LHCN-M2 (cell line): ENCODE measurements around the gene CLRN2.

DNA sequence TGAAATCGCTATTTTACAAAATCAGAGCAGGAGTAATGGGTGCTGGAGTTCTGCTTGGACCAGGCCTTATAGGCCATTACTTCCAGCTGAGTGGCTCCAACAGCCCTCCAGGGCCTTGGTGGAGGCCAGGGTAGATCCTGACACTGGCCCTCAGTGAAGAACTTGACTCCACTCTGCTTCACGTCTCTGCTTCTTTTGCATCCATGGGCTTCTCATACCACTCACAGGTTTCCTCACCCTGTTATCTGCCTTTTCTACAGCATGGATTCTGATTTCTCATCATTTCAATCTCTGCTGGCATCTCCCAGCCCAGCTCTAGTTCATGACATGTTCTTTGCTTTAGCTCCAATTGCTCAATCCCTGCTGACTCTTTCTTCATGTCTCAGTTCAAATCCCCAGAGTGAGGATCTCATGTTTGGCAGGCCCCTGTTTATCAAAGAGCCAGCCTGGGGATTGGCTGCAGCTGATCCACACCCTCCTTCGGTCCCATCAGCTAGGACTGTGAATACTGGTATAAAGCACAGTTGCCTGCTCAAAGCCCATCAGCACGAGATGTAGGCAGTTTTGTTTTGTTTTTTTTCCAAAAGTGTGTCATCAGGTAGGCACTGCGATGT is 14.5 kb upstream of the CC2D2A start:
- RAMPAGE, long total RNA = no peak

DNA sequence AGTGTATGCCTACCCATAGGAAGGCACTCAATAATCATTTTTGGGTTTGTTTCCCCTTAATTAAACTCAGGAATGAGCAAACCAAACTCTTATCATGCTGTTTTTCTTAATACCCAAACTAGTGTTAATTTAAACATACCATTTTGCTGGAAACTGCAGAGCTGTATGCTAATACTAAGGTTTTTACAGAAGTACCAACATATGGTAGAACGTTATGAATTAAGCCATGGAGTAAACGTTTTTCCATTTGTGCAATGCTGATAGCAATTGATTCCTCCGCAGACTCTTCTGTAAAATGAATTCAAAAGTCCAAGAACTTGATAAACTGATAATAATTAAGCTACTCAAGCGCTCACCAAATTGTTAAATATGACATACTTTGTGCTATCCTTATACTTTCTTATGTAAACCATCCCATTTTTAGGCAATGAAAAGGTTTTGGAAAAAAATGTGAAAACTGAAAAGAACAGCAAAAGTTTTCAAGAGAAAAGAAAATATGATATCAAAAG is 27.4 kb downstream of the FBXL5 start:
- RAMPAGE, long total RNA = no peak

DNA sequence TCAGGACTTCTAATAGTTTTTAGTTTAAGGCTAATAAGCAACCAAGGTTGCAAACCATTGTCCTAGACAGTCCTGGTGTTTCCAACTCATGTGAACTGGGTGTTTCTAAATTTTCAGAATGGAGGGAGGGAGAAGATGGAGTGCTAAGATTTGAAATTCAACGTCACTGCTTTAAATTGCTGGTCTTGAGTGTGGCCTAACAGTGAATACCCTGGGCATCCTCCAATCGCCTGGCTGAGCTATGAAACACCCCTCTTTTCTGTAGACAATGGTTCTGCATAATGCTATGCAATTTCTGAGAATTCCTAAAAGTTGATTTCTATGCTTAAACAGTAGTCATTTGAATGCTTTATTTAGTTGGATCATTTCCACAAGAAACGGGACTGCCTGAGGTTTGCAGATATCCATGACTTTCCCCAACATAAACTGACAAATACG is 1.2 kb downstream of the FBXL5 start:
- RAMPAGE, long total RNA = no peak

DNA sequence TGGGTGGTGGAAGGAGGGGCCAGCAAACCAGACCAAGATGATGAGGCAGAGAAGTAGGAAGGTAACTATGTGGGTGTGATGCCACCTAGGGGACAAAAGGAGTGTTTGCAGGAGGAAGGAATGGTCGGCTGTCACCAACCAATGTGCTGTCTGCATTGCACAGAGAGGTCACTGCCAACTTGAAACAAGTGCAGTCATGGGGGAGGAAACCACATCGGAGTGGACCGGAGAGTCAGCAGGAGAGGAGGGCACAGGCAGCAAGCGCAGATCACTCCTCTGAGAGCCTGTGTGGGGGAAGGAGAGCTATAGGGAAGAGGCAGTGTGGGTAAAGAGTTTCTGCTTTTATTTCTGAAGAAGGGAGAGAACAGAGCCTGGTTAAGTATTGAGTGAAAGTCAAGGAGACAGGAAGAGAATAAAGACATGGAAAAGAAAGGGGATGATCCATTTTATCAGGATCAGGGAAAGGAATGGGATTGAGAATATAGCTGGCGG is 38.6 kb upstream of the FGFBP2 start:
- RAMPAGE, long total RNA = no peak

DNA sequence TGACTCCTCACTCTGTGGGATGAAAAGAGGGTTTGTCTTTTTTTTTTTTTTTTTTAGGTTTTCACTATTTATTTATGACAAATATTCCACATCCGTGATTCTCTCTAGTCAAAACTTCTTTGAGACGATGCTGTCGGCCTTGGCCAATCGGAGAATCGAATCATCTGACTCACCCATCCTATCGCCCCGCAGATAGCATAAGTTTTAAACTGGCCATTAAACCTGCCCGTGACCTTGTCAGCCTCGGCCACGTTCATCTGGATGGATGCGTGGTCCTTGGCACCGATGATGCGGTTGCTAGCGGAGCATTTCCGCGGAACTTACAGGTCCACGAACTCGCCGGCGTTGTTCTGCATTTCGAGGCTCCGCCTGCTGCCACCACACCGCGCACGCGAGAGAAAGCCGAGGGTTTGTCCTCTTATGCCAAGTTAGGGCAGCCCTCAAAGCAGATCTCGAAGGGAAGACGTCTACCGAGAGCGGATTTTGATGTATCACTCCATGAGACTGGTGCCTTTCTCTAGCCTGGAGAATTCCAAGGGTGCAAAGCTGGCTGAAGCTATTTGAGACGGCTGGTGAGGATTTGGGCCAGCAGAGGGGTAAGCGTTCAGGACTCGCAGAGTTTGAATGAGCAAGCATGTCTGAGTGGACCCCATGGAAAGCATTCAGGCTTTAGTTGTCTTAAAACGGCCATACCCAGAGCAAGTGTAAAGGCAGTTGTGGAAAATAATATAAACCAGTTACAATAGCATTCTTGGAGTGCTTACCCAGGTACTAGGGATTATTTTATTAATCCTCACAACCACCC is 30.1 kb upstream of the TAPT1 start:
- RAMPAGE, long total RNA = no peak

DNA sequence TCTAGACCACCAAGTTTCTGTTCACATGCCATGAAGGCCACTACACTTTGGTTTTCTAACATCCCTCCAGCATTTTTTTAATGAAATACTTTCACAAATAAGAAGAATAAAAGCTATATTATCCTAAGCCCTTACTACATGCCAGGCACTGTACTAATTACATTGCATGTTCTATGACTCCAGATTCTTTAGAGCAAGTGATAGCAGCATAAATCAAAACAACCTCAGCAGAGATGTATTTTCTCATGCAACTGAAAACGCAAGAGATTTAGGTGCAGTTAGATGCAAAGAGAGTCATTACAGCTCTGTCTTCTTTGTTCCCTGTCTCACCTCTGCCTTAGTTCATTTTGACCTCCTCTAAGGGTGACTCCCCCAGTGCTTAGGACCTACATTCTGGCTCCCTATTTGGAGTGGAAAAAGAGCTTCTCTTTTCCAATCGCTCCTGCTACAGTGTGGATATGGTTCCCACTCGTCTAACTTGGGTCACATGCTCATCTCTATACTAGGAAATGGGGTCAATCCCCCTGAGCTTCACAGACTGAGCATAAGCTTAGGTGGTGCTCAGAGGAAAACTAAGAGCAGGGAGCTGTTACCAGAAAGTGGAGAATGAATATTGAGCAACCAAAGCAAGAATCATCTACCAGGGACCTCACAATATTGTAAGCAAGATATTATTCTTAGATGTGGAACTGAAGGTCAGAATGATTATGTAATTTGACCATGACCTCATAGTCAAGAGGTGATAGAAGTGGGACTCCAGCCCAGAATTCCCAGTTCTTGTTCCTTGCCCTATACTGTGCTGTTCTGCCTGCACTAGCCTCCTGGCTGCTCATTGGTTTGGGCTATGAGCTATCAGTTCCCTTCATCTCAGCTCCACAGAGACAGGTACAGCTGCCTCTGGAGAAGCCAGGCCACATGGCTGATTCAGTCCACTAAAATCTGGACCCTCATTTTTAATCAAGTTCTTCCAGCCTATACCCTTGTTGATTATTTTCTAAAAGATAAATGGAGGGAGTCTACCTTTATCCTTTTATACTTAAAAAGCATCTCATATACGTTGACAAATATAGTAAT is 229.6 kb downstream of the LDB2 start:
- RAMPAGE, long total RNA = no peak

- RAMPAGE, long total RNA = no peak
These were observed 152.5 kb downstream of the LDB2 start for GRCh38 chr4:16745847-16746388.

DNA sequence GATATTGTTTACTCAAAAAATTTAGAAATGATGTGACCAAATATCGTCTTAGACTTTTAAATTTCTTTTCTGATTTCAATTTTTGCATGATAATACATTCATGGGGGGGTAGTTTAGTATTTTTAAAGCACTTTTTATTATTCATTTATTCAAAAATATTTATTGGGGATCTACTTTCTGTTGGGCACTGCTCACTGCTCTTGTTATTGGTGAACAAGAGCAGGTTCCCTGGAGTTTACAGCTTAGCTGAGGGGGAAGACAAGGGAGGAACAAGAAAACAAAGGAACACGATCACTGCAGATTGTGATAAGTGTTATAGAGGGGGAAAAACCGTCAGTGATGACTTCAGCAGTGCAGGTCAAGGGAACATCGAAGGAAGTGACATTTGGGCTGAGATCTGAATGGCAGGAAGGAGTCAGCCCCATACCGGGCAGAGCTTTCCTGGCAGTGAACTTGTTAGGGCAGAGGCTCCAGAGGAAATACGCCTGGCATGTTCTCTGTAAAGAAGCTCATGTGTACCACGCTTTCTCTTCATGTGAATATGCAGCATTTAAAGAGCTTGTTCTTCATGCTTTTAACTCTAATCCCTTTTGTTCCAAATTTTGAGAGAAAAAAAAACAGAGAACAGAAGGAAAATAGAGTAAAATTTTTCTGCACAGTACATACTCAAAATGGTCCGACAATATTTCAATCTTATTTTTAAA is 78.1 kb downstream of the LDB2 start:
- RAMPAGE, long total RNA = no peak

GRCh38 chr4:16890523-16891207 is 7.8 kb downstream of the LDB2 start:
- RAMPAGE, long total RNA = no peak

DNA sequence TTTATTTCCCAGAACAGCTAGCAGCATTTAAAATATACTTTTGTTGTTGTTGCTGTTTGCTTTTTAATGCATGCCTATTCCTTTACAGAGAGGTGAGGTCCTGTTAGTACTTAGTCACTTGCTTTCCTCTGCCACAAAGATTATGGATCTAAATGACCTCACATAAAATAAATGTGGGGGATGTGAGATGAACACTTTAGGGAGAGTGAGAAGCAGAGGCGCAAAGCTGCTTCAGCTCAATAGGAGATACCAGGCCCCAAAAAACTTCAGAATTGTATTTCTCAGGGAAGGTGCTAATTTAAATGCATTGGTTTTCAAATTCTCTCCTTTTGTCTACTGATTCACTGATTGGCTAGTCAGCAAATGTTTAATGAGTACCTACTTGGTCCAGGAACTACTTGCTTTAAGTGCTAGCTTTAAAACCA is 4.0 kb downstream of the LDB2 start:
- RAMPAGE, long total RNA = no peak

GRCh38 chr4:16899031-16899402 is 572 bp upstream of the LDB2 start:
- RAMPAGE, long total RNA = no peak

DNA sequence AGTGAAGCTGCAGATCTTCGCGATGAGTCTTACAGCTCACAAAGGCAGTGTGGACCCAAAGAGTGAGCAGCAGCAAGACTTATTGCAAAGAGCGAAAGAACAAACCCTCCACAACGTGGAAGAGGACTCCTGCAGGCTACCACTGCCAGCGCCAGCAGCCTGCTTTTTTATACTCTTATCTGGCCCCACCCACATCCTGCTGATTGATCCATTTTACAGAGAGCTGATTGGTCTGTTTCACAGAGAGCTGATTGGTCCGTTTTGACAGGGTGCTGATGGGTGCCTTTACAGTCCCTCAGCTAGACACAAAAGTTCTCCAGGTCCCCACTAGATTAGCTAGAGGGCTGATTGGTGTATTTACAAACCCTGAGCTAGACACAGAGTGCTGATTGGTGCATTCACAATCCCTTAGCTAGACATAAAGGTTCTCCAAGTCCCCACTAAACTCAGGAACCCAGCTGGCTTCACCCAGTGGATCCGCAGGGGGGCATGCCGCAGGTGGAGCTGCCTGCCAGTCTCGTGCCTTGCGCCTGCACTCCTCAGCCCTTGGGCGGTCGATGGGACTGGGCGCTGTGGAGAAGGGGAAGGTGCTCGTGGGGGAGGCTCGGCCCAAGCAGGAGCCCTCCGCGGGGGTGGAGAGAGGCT is 75.7 kb downstream of the QDPR start:
- RAMPAGE, long total RNA = no peak

DNA sequence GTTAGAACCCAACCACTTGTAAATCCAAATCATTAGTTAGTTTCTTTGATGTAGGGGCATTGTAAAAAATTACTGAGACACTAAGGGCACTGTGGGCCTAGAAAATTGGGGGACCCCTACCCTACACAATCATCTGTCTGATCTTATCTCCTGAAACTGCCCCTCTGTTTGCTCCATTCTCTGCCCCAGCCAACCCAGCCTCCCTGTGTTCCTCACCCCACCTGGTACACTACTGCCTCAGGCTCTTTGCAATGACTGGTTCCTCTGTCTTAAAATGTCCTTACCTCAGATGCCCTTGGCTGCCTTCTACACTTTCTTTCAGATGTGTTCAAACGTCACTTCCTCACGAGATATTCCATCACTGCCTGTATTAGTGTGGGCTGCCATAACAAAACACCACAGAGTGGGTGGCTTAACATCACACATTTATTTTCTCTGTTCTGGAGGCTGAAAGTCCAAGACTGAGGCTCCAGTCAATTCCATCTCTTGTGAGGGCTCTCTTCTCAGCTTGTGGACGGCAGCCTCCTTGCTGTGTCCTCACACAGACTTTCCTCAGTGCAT is 29.2 kb downstream of the QDPR start:
- RAMPAGE, long total RNA = no peak

DNA sequence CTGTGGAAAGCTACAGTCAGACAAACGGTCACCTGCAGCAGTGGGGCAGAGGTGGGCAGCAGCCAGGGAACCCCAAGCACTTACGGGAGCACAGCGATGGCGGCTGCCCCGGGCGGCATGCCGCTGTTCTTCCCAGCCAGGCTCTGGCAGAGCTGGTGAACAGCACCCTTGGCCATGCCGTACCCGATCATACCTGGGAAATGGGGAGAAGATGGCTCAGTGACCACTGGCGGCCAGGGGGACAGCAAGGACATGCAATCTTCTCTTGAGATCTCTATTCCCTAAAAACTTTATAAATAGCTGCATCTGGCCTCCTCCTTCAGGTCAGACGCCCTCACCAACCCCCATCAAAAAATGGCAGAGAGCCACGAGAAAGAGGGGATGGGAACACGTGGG is 19.7 kb downstream of the QDPR start:
- RAMPAGE, long total RNA = no peak

- RAMPAGE, long total RNA = no peak
These were observed at the start of gene CLRN2 for GRCh38 chr4:17514936-17515280. Gene CLRN2, plus strand, starts transcription at chr4:17515165.

DNA sequence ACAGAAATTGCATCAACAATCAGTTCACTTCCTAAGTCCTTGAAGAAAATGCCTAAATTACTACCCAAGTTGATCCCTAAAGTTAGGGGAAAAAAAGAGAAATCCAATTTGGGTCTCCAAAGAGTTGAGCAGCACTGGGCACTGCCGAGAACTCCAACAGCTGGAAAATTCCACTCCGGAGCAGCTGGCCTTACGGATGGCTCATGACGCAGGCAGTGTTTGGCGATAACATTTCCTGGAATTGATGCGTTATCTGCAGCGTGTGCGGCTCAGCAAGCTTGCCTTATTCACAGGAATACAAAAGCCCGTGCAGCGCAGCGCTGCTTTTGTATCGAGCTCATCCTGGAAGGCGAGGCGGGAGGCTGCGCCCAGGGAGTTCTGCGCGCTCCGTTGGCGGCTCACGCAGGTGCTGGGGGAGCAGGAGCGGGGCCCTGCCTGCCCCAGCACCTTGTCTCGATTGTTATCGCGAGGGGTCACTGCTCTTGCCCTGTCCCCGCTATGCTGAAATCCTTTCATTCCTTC is 297.4 kb upstream of the LCORL start:
- RAMPAGE, long total RNA = no peak

DNA sequence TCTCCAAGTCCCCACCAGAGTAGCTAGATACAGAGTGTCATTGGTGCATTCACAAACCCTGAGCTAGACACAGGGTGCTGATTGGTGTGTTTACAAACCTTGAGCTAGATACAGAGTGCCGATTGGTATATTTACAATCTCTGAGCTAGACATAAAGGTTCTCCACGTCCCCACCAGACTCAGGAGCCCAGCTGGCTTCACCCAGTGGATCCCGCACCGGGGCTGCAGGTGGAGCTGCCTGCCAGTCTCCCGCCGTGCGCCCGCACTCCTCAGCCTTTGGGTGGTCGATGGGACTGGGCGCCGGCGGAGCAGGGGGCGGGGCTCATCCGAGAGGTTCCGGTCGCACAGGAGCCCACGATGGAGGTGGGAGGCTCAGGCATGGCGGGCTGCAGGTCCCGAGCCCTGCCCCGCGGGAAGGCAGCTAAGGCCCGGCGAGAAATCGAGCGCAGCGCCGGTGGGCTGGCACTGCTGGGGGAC is 396.6 kb upstream of the LCORL start:
- RAMPAGE, long total RNA = no peak

DNA sequence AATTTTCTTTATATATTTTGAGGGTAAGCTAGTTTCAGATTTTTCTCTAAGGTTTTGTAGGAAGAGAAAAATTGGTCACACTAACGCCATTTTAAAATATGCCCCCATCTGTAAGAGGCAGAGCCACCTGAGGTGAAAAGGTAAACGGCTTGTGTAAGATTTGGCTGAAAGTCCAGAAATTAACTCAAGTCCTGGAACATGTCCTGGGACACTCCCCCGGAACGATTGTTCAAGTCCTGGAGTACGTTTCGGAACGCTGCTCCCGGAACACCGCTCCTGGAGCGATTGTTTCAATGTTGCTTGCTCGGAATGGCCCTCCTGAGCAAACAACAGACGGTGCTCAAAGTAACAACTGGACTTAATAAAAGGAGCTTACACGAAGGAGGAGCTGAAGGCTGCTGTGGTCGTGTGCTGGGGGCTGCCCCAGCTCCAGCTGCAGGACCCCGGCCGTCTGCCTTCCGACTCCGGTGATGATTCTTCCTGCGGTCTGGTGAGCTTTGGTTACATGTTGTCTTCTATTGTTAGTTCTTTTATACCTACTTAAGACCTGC is 796.5 kb upstream of the SLIT2 start:
- RAMPAGE, long total RNA = no peak

- RAMPAGE, long total RNA = no peak
These were observed 110.9 kb upstream of the PACRGL start for GRCh38 chr4:20589266-20589753.

GRCh38 chr4:20739322-20740250 is 39.3 kb downstream of the PACRGL start:
- RAMPAGE, long total RNA = no peak